ENCODE results near the genes HSPA14 and RPP38.

DNA sequence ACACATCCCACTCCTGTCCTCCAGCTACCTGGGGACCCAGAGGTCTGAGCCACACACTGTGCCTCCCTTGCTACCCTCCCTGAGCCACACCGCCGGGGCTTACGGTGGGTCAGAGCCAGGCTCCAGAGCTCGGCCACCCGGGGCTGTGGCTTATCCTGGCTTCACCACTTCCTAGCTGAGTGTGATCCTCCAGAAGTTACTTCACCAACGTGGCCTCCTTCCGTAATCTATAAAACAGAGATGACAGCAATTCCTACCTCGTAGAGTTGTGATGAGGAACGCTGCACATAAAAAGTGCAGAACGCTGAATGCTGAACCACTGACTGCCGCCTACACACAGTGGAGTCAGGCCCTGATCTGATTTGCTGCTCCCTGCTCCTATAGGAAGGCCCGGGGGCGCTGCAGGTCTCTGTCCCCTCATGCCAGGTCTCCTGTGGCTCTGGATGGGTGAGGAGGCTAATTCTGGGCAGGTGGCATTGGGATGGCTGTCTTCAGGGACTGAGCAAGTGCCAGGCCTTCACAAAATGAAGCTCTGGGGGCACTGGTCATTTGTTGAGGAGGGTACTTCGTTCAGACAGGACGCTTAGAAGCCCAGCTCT is 285.1 kb downstream of the PRPF18 start:
- PRO-cap, result bidirectional peak, plus-strand start at position 261 of the sequence, minus-strand start at position 181 of the sequence
- RAMPAGE, long total RNA, 2 experiments, result no peak in any of the 2 experiments

DNA sequence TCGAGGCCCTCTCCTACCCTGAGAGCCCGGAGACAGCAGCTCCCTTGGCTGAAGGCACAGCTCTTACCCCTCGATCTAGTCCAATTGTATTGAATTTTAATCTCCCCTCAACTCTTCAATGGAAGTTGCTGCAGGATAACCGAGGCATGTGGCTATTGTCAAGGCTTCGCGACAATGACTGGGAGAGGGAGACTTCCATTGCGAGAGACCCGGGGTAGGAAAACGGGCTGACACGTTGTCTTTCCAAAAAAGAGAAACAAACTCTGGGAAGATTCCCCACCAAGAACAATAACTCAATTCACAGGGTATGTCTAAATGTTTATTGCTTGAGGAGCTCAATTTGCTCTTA is 305.4 kb downstream of the PRPF18 start:
- PRO-cap, result unidirectional peak, minus-strand start at position 88 of the sequence
- RAMPAGE, long total RNA, 2 experiments, result no peak in any of the 2 experiments

- PRO-cap, result no peak
- RAMPAGE, long total RNA, 2 experiments, result no peak in any of the 2 experiments
These were observed 355.4 kb downstream of the FRMD4A start for GRCh38 chr10:13975053-13975958.

DNA sequence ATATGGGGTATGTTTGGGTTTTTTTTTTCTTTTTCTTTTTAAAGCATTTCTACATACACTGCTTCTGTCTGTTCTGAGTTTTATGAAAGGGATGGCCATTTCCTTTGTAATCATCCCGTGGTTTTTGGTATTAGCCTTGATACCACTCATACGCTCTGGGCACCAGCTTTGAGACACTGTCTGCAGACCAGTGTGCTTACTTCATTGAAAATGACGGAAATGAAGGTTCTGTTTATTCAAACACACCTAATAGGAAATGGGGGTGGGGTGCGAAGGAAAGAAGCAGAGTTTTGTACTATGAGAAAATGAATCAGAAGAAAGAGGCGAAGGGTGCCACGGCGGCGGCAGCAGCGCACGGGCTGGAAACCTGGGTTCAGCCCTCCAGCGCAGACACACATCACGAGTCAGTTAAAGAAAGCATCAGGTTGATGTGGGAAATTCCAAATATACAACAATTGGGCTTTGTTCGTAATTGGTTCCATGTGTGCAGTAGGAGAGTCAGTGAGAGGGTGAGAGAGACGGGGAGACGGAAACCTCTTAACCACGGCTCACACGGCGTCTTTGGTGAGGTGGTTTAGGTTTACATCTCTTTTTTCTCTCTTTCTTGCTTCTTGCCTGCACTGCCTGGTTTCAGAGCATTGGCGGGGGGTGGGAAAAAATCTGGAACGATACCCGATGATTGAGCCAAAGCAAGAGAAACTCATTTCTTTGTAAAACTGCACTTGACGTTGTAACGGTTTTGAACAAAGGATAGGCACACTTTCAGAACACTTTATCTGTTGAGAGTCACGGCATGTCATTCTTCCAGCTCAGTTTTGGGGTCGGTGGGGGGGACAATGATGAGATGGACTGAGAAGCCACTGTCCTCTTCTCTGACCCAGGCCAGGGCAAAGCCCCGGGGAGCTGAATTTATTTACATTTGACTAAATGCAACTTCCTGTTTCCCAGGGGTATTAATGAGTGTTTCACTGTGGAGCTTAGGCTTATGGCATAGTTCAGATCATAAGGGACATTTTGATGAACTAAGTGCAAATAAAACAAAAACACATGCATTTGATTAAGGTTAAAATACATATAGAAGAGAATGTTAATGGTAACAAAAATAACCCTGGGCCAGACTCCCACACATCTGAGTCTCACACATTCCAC is 321.1 kb downstream of the FRMD4A start:
- PRO-cap, result bidirectional peak, plus-strand start at position 308 of the sequence, minus-strand start at position 170 of the sequence
- RAMPAGE, long total RNA, 2 experiments, result no peak in any of the 2 experiments

GRCh38 chr10:14074566-14074859 is 256.2 kb downstream of the FRMD4A start:
- PRO-cap, result no peak
- RAMPAGE, long total RNA, 2 experiments, result no peak in any of the 2 experiments

DNA sequence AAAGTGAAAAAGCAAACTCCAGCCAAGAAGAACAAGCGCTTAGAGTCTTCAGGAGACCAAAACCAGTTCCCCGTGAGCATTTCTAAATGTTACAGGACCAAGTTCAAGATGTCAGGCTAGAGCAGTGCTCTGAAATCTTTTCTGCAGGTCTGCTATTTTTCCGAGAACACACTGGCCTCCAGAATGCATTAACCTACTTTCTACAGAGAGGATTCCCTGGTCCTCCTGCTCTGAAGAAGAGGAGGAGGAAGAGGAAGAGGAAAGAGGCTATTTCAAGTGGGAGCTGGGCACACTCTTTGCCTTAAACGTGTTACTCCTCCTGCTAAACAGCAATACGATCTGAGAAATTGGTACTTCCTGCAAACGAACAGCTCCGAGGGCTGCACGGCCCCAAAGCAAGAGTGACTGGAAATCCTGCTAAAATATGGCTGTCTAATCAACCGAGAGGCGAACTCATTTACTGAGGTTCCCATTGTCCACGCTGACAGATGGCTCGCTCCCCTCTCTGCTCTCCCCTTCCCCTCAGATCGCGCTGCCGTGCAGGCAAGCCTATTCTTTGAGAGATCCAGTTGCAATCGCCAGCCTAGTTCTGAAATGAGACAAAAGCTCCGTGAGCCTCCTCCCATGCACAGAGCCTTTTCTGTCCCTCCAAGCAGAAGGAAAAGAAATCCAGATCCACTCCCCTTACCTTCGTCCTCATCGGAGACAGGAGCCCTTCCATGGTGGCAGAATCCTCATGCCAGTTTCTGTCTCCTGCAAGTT is 157.2 kb downstream of the FRMD4A start:
- PRO-cap, result no peak
- RAMPAGE, long total RNA, 2 experiments, result no peak in any of the 2 experiments

DNA sequence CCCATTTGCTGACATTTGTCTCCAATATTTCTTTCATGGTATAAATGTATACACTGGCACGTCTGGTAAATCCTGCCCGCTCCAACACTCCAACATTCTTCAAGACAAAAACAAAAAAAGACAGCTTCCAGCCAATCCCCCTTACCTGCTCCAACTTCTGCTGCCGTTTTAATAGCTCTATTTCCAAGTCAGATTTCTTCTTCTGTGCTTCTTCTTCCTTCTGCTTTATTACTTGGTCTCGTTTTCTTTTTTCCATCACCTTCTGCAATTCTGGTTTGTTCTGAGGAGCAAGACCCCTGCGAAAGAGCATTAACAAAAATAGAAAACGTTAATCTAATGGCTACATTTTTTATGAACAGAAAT is 191.0 kb upstream of the FRMD4A start:
- PRO-cap, result no peak
- RAMPAGE, long total RNA, 2 experiments, result no peak in any of the 2 experiments

- PRO-cap, result no peak
- RAMPAGE, long total RNA, 2 experiments, result no peak in any of the 2 experiments
These were observed 220.4 kb downstream of the FAM107B start for GRCh38 chr10:14553992-14555005.

DNA sequence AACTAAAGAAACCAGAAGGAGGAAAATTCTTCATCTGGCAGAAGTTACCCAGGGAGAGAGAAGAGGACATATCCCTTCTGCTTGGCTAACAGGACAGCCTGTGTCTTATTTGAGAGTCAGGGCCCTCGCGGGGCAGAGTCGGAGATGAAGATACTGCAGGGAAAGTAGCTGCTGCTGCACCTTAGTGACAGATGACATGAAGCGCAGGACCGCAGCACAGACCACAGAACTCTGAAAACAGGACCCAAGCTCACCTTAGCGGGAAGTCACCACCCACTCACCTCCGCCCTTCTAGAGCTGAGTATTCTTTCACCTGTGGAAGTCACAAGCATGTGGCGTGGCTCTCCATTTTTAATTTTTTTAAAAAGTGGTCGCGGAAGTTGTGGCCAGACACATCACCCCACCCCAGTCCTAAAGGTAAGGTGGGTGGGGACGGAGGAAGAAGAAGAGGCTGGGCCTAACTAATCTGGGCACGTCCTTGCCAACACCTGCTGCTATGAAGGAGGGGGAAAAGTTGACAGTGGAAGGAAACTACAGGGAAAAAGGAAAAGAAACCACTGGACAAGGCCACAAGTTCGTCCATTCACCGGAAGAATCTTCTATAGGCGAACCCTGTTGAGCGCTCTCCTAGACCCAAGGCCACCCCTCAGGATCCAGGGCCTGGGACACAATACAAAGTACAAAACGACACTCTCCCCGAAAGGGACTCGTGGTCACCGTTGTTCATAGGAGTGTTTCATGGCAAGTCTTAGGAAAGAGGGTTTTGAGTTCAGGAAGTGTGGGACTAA is 191.3 kb downstream of the FAM107B start:
- PRO-cap, result no peak
- RAMPAGE, long total RNA, 2 experiments, result no peak in any of the 2 experiments

DNA sequence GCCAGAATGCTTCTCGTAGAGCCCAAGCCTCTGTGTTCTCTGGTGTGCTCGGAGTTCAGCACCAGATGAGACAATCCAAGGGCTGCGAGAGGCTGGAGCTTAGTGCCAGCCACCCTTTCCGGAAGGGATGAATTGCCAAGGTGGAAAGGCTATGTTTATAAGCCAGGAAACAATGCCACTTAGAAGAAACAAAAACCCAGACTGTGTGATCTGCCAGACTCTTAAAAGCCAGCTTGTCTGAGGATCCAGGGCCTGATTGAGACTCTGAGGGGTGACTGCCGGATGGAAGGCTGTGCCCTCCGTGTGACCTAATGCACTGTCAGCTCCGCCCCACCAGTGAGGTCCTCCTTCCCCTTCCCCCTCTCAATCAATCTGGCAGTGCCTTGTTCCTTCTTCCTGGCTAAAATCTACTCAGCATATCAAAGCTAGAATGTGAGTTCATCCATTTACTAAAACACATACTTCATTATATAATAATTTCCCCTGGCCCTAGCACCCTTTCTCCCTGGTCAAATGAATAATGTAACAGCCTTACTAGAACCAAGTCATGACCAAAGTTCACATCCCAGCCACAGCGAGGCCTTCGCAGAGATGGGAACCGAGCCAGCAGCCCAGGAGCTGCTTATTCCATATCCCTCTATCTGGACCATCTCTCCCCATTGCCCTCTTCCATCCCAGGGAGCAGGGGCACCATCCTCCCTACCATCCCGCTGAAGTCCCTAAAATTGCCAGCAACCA is 25.5 kb downstream of the FAM107B start:
- PRO-cap, result no peak
- RAMPAGE, long total RNA, 2 experiments, result no peak in any of the 2 experiments

DNA sequence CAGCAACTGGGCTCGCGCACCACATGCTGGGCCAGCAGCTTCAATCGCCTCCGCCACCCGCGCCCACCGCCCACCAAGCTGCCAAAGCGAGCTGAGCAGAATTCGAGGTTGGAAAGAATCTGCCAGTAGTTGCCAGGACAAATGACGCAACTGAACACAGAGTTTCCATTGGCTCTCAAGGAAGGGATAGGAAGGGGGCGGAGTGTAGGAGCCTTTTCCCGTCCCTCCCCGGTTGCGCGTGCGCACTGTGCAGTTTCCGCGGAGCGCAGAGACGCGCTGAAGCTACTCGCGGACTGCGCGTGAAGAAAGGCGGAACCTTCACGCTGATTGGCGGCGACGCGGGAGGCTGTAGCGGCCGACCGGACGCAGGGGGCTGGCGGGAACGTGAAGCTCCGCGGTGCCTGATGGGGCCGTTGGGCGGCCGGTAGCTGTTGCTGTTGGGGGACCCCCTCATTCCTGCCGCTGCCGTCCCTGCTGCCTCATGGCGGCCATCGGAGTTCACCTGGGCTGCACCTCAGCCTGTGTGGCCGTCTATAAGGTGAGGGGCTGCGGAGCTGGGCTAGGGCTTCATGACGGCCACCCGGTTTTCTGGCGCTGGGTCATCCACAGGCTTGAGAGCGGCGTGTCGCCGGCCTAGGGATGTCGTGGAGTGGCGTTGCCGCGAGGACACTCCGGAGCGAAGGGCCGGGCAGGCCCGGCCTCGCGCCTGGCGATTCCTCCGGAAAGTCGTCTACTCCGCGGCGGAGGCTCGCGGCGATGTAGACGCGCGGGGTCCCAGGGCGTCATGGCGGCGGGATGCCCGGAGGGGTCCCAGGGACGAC is at the start of gene HSPA14:
TSS of gene HSPA14 (plus strand) at position 385 of the 821 bp plus-strand sequence.
- PRO-cap, result bidirectional peak, plus-strand start at position 453 of the sequence, minus-strand start at position 80 of the sequence
- RAMPAGE, long total RNA, 2 experiments, result start-site peak on the plus strand in 1 of 2 experiments, centred at position 383 of the sequence, 403 reads per replicate; start-site peak on the minus strand in 2 of 2 experiments, centred at positions 97 to 120 of the sequence, 12 reads per replicate

DNA sequence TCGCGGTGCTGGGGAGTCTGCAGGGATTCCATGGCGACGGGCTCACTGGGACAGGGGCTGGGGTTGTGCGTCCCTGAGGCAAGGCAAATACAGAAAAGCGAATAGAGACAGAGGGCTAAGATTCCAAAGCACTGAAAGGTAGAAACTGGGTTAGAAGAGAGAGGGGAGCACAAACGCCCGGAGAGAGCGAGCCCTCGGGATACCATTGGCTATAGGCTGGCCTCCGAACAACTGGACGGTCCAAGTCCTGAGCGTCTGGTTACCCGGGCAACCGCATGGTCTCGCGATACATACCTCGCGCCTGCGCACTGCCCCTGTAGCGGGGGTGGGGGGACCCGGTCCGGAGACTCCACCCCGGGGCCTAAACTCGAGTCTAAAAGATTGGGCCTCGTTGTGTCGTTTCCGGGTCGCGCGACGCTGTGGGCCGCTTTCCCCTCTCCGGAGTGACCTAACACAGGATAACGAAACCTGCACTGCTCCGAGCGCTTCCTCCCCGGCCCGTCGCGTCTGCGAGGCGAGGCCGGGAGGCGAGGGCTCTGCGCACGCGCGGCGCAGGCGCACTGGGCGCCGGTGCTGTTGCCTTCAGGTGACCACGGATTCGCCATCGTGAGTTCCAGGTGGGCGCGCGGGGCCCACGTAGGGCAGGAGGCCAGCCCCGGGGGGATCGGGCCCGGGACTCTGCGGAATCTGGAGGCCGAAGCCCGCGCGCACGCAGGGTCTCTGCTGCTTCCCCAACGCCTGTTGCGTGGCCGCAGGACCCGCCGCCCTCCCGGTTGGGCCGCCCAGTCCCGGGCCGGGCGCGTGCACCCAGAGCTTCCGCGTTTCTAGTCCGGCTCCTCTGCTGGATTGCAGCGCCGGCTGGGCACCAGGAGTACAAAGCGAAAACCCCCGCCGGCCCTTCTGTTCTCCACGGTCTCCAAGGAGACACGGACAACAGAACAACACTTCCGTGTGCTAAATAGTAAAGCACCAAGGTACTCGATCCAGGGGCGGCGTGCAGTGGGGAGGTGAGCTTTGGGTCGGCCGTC is at the start of gene RPP38:
TSS of gene RPP38 (plus strand) at position 563 of the 1,028 bp plus-strand sequence.
- PRO-cap, result bidirectional peak, plus-strand start at position 317 of the sequence, minus-strand start at position 207 of the sequence; bidirectional peak, plus-strand start at position 573 of the sequence, minus-strand start at position 511 of the sequence; bidirectional peak, plus-strand start at position 977 of the sequence, minus-strand start at position 875 of the sequence
- RAMPAGE, long total RNA, 2 experiments, result start-site peak on the plus strand in 1 of 2 experiments, centred at position 445 of the sequence, 116 reads per replicate

DNA sequence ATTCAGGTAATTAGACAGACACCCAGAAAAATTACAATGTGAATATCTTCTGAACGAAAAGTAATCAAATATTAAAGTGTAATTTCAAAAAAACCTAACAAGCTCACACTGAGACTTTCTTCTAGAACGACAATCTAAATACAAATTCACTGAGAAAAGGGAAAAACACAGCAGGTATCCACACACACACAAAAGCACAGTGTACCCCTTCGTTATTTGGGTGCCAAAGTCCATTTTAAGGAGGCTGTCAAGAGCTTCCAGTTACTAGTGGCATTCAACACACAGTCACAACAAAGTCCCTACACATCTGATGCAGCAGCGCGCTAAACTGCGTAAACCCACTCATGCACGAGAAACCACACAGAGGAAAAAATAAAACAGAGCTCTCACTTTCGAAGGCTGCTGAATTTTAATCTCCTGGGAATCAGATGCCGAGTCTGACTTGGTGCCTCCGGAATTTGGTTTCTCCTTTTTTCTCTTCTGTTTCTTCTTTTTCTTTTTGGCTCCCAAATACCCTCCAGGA is 27.4 kb downstream of the NMT2 start:
- PRO-cap, result no peak
- RAMPAGE, long total RNA, 2 experiments, result no peak in any of the 2 experiments

DNA sequence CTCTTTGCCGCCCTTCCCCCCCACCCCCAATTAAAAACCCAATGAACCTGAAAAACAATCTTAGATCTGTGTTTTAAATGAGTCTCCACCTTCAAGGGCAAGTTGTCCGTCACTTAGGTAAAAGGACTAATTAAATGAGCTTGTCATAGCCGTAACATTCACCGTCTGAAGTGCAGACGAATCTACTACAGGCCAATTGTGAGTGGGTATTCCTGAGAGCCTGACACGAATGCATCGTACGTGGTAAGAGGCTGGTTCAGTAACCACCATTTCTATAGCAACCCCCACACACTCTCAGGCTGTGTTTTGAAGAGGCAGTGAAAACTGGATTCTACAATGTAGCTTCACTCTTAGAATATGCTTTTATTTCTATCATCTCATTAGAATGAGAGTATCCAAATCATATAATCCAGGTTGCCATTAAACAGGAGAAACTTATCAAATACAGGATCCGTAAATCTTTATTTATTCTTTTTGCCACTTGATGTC is 70.1 kb upstream of the NMT2 start:
- PRO-cap, result no peak
- RAMPAGE, long total RNA, 2 experiments, result no peak in any of the 2 experiments

DNA sequence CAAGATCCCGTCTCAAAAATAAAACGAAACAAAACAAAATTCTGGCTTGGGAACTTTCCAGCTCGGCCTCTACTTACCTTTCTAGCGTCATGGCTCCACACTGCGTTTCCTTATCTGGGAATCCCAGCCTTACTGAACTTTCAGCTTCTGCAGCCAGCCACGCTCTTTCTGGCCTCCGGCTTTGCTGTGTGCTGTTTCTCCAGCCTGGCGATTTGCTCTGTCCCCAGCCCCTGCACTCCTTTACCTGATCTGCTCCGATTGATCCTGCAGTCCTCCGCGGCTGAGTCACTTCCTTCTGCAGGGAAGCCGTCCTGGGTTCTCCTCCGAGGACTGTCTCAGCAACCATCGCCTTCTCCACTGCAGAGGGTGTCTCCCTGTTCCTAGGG is 71.0 kb upstream of the FAM171A1 start:
- PRO-cap, result no peak
- RAMPAGE, long total RNA, 2 experiments, result no peak in any of the 2 experiments

GRCh38 chr10:15856765-15857604 is 3.3 kb downstream of the MINDY3 start:
- PRO-cap, result no peak
- RAMPAGE, long total RNA, 2 experiments, result no peak in any of the 2 experiments

GRCh38 chr10:16986300-16987342 is 143.0 kb downstream of the CUBN start:
- PRO-cap, result unidirectional peak, plus-strand start at chr10:16987037
- RAMPAGE, long total RNA, 2 experiments, result no peak in any of the 2 experiments

GRCh38 chr10:16987810-16988456 is 141.7 kb downstream of the CUBN start:
- PRO-cap, result unidirectional peak, minus-strand start at chr10:16988023; unidirectional peak, minus-strand start at chr10:16988091
- RAMPAGE, long total RNA, 2 experiments, result no peak in any of the 2 experiments

GRCh38 chr10:17001802-17002815 is 127.5 kb downstream of the CUBN start:
- PRO-cap, result unidirectional peak, minus-strand start at chr10:17002050; unidirectional peak, plus-strand start at chr10:17002522
- RAMPAGE, long total RNA, 2 experiments, result no peak in any of the 2 experiments

GRCh38 chr10:17115100-17115563 is 14.5 kb downstream of the CUBN start:
- PRO-cap, result no peak
- RAMPAGE, long total RNA, 2 experiments, result no peak in any of the 2 experiments